ENCODE data around the gene WFDC1.

DNA sequence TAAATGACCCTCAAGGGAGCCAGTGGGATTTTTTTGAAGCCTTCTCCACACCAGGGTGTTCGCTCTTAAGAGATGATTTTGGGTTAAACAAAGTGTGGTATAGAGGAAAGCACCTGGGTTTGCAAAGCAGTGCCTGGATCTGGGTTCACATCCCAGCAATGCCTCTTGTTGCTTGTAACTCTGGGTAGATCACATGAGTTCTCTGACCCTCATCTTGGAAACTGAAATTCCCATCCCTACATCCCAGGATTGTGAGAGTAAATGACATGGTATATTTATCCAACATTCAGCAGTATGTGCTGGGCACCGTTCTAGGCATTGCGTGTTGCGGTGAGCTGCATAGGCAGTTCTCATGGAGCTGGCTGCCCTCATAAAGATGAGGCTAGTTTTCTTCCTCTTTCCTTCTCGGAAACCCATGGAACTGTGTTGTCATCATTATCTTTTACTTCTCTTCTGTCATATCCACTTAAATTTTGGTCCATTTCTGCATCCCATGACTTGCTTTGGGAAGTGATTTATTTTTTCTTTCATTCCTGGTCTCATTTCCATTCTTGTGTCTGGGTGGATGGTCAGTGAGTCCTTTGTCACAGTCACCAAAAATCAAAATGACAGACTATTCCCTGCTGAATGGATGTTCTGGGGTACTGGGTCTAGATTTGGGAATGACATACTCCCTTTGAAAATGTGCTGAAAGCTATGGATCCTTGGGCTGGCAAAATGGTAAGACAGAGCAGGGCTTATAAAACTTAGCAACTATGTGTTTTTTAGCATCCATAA is 17.2 kb downstream of the CMIP start:
- PRO-cap = no peak
CAGE:
- cytosol, long polyA minus RNA = no peak
- cytosol, long polyA plus RNA = no peak
- long polyA plus RNA = no peak
- nucleus, long polyA minus RNA = no peak
- nucleus, long polyA plus RNA = no peak

DNA sequence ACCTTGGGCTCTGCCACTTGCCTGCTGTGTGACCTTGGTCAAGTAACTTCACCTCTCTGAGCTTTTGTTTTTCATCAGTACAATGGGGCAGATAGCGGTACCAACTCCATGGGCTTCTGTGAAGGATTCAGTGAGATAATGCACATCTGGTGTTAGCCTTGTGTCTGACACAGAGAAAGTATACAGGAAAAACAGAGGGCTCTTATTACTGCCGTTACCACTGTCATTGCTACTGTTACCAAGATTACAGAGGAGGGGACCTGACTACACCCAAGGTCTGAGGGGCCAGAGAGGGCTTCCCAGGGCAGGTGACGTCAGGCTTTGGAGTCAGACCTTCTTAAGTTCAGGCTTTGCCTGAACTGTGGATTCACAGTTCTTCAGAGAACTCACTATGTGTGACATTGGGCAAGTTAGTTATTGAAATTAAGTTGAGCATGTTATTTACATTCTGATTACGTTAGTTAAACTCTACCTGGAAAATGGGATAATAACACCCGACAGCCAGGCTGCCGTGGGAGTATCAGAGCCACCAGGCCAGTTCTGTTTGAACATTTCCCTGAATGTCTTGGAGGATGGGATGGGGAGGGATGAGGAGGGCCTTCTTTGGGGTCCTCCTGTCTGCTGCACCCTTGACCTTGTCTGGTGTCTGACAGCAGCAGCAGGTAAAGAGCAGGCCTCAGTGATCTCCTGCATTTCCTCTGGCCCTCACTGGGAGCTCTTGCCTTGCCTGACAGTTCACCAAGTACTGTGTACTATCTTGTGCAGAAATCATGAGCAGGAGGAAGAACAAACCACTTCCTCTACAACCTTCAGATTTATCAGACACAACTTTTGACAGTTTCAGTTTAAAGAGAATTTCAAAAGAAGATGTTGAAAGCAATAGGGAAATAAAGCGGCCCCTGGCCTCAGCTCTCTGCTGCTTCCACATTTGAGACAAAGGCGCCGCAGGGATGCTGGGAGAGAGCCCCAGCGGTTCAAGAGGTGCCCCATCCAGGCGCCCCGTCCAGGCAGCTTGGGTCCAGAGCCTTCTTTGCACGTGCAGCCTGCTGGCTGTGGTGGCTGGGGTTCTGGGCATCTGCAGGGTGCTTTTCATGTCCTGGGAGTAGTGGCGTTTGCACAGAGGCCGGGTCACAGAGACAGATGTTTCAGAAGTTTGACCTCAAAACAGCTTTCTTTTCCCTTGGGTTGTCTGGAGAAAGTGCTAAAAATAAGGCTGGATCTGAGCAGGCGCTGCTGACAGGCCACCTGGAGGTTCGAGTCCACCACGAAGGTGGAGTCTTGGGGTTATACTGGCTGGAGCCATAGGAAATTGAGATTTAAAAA is 25.2 kb downstream of the CMIP start:
- PRO-cap = no peak
CAGE:
- cytosol, long polyA minus RNA = no peak
- cytosol, long polyA plus RNA = no peak
- long polyA plus RNA = no peak
- nucleus, long polyA minus RNA = no peak
- nucleus, long polyA plus RNA = no peak

DNA sequence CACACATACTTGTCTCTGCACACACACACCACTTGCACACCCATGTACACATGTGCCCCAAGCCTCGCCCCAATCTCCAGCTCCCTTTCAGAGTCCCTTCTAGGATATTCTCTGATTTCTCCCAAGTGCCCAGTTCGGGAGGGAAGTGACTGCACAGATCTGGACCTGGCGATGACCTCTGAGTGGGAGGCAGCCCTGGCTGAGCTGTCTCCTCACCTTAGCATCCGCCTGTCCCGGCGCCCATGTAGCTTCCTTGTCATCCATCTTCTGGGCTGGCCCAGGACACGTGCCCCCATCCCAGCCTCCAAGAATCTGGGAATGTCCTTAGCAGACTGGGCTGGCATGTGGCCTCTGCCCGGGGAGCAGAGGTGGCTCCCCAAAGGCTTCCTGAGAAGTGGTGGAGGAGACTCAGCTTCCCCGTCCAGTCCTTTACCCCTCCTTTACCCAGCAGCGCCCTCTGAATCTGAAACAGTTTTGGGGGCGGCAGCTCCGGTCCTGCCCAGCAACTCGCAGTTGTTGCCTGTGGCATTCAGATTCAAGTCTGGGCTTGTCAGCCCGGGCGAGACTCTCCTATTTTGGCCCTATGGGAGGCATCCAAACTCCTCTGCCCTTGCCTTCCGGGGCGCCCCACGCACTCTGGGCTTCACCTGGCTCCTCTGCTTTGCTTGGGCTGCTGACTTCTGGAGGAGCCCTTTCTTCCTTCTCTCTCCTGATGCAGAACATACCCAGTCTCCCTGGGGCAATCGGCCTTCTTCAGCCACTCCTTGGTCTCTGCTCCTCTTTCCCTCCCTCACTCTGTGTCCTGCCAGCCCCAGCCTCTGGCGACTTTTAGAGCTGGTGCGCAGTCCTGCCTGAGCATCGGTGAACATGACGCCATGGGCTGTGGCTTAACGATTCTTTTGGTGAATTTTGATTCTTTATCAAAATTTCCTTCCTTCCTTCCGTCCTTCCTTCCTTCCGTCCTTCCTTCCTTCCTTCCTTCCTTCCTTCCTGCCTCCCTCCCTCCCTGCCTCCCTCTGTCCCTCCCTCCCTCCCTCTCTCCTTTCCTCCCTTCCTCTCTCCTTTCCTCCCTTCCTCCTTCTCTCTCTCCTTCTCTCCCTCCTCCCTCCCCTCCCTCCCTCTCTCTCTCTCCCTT is 55.1 kb downstream of the CMIP start:
- PRO-cap = no peak
CAGE:
- cytosol, long polyA minus RNA = no peak
- cytosol, long polyA plus RNA = no peak
- long polyA plus RNA = no peak
- nucleus, long polyA minus RNA = no peak
- nucleus, long polyA plus RNA = no peak

GRCh38 chr16:81521976-81522874 is 77.6 kb downstream of the CMIP start:
- PRO-cap = no peak
CAGE:
- cytosol, long polyA minus RNA = no peak
- cytosol, long polyA plus RNA = no peak
- long polyA plus RNA = no peak
- nucleus, long polyA minus RNA = no peak
- nucleus, long polyA plus RNA = no peak

DNA sequence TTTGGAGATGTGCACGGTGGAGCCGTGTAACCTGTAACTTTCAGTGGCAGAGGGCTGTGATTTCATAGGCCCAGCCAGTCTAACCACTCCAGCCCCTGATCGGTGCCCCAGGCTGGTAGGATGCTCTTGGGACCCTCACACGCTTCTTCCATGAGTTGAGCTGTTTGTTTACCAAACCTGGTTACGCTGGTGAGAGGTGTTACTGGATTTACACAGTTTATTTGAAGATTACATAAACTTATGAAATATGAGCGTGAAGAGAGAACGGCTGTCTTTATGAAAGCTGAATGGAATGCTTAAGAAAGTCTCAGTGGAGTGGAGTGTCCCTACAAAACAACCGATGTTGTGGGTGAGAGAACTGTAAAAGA is 96.7 kb downstream of the CMIP start:
- PRO-cap = no peak
CAGE:
- cytosol, long polyA minus RNA = no peak
- cytosol, long polyA plus RNA = no peak
- long polyA plus RNA = no peak
- nucleus, long polyA minus RNA = no peak
- nucleus, long polyA plus RNA = no peak

DNA sequence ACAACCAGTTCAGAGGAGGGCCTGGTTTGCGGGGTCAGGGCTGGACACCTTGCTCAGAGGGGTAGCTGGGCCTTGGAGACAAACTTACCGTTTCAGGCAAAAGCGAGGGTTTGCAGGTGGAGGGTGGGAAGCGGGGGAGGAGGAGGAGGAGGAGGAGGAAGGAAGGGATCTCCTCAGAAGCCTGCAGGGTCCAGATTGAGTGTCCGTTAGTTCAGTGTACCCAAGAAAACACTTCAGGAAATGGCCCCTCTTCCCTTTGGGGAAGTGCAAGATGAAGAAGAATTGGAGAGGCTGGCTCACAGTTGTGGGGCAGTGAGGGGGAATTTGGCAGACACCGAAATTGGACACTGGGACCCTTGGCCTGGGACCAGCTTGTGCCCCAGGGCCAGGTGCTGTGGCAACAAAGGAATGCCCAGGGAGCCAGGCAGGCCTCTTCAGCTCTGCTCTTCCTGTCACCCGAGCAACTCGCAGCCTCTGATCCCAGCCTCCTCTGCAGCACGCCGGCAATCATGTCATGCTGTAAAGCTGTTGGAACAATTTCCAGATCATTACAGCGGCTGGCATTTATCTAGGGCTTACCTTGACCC is 103.0 kb downstream of the CMIP start:
- PRO-cap = no peak
CAGE:
- cytosol, long polyA minus RNA = no peak
- cytosol, long polyA plus RNA = no peak
- long polyA plus RNA = no peak
- nucleus, long polyA minus RNA = no peak
- nucleus, long polyA plus RNA = no peak

DNA sequence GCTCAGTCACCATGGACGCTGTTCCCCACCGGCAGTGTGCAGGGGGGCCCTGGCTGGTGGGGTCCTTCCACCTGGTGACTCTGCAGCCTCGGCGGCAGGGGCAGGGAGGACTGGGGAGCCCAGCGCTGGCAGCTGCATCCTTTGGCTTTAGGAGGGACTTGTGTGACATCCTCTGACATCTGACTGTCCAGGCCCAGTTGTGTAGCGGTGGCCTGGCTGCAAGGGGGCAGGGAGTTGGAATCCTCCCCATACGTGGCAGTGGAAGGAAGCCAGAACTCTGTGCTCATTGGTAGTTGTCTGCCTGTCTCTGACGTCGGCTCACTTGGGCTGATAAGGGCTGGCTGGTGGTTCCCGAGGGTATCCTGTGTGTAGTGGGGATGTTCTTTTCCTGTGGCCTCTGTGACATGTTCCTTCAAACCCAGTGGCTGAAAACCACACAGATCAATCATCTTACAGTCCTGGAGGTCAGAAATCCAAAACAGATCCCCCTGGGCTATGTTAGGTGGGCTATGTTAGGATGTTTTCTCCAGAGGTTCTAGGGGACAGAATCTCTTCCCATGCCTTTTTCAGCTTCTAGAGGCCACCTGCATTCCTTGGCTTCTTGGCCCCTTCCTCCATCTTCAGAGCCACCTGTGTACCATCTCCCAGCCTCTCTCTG is 107.5 kb downstream of the CMIP start:
- PRO-cap = no peak
CAGE:
- cytosol, long polyA minus RNA = no peak
- cytosol, long polyA plus RNA = no peak
- long polyA plus RNA = no peak
- nucleus, long polyA minus RNA = no peak
- nucleus, long polyA plus RNA = no peak

GRCh38 chr16:81558246-81559236 is 113.9 kb downstream of the CMIP start:
- PRO-cap = no peak
CAGE:
- cytosol, long polyA minus RNA = no peak
- cytosol, long polyA plus RNA = no peak
- long polyA plus RNA = no peak
- nucleus, long polyA minus RNA = no peak
- nucleus, long polyA plus RNA = no peak

DNA sequence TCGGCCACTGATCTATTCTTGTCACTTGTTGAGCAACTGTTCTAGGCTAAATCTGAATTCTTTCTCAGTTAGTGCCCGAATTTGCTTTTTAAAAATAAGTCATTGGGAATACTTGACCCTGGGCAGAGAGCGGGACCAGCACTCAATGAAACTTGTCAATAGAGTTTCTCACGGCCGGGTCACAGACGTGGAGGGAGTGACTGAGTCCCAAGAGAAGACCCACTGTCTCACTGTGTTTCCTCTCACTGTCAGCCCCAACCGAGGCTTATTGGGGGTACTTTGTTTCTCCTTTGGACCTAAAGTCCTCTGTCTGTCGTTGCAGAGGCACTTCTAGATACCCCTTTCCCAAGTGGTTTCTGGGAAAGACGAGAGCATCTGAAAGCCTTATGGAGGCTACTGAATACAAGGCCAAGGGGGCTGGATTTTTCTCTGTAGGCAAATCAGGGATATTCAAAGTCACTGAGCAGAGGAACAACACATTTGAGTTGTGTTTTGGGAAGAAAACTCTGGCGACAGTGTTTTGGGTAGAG is 138.8 kb downstream of the CMIP start:
- PRO-cap = no peak
CAGE:
- cytosol, long polyA minus RNA = no peak
- cytosol, long polyA plus RNA = no peak
- long polyA plus RNA = no peak
- nucleus, long polyA minus RNA = no peak
- nucleus, long polyA plus RNA = no peak

DNA sequence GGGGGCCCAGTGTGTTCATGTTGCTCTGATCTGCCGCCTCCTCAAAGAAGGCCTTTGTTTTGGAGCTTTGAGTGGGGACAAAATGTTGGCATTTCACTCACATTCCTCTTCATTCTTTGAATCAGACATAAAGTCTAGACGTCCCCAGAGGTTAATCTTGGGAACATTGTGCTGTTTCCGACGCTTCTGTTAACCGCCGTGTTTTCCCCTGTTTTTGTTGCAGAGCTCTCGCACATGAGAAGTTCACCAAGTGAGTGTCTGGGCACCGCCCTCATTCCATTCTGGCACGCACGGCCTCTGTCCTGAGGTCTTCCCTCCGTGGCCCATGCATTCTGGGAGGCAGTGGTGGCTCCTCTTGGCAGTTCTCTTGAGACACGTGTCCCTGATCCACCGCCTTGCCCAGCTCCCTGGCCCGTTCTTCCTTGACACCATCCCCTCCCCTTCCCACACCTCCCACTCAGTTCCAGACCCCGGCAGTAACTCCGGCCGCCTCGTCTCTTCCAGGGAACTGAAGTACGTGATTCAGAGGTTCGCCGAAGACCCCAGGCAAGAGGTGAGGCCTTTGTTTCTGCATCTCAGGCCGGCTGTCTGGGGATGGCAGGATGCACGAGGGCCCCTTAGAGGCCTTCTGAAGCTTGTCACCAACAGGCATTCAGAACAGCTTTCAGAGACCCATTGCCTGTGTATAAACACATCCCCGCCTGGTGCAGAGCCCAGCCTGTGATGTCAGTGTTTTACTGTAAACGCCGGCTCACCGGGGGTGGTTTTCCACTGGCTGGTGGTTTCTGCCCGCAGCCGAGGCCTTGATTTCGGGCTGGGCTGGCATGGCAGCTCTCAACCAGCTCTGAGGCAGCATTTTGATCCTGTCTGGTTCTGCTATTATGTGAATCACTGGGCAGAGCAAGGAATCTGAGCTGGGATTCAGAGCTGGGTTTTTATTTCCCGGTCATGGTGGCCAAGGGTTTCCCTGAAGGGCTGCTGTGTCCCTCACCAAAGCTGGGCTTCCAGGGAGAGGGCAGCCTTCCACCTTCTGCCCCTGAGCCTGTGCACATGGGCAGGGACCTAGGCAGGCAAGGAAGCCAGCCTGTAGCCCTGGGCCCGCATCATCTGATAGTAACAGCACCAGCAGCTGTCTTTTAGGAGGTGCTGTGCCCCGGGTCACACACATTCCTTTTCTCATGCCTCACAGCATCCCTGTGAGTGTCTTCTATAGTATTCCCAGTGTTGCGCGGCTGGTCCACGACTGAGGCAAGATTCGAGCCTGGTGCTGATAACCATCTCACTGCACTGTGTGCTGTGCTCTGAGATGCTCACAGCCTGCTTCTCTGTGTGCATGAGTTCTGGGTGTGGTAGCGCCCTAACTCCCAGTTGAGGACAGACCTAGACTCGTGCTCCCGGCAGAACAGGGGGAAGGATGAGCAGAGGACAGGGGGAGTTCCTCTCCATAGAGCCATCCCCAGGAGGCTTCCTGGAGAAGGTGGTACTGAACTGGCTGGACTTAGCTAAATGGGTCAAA is 85.6 kb upstream of the PLCG2 start:
- PRO-cap = bidirectional peak, plus-strand start at position 361 of the sequence, minus-strand start at position 50 of the sequence; bidirectional peak, plus-strand start at position 771 of the sequence, minus-strand start at position 510 of the sequence; bidirectional peak, plus-strand start at position 1,221 of the sequence, minus-strand start at position 1,109 of the sequence
CAGE:
- cytosol, long polyA minus RNA = start-site peak on the plus strand centred at position 221 of the sequence, 21 bp wide, 7 reads
- cytosol, long polyA plus RNA = start-site peak on the plus strand centred at position 369 of the sequence, 272 bp wide, 548 and 646 reads in 2 replicates
- long polyA plus RNA = start-site peak on the plus strand centred at position 387 of the sequence, 234 bp wide, 1,286 and 1,444 reads in 2 replicates
- nucleus, long polyA minus RNA = start-site peak on the plus strand centred at position 371 of the sequence, 265 bp wide, 1,960 reads
- nucleus, long polyA plus RNA = start-site peak on the plus strand centred at position 362 of the sequence, 284 bp wide, 531 and 468 reads in 2 replicates

GRCh38 chr16:81710290-81710940 is 68.7 kb upstream of the PLCG2 start:
- PRO-cap = no peak
CAGE:
- cytosol, long polyA minus RNA = start-site peak on the plus strand at chr16:81710446-81710528, 37 reads
- cytosol, long polyA plus RNA = no peak
- long polyA plus RNA = no peak
- nucleus, long polyA minus RNA = no peak
- nucleus, long polyA plus RNA = start-site peak on the plus strand at chr16:81710476-81710489, 44 and 67 reads in 2 replicates

- PRO-cap = no peak
CAGE:
- cytosol, long polyA minus RNA = no peak
- cytosol, long polyA plus RNA = no peak
- long polyA plus RNA = no peak
- nucleus, long polyA minus RNA = no peak
- nucleus, long polyA plus RNA = no peak
Observed at GRCh38 chr16:81779412-81780399, 615 bp downstream of the PLCG2 start.

GRCh38 chr16:81889699-81890721 is 110.9 kb downstream of the PLCG2 start:
- PRO-cap = no peak
CAGE:
- cytosol, long polyA minus RNA = no peak
- cytosol, long polyA plus RNA = no peak
- long polyA plus RNA = no peak
- nucleus, long polyA minus RNA = no peak
- nucleus, long polyA plus RNA = no peak

DNA sequence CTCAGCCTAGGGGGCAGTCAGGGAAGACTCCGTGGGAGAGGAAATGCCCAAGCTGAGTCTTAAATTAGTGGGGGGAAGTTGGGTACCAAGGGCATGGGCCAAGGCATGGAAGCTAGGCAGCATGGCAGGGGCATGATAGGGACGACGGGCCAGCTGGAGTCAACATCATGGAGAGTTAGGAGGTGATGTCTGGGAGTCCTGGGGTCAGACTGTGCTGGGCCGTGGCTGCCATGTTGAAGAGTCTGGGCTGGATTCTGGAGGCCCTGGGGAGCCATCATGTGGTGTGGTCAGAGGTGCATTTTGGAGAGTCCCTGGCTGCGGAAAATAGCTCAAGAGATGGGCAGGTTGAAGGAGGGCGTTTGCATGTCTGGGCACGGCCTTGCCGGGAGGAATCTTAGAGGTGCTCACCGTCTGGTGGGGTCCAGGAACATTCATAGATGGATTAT is 85.2 kb downstream of the SDR42E1 start:
- PRO-cap = no peak
CAGE:
- cytosol, long polyA minus RNA = no peak
- cytosol, long polyA plus RNA = no peak
- long polyA plus RNA = no peak
- nucleus, long polyA minus RNA = no peak
- nucleus, long polyA plus RNA = no peak

DNA sequence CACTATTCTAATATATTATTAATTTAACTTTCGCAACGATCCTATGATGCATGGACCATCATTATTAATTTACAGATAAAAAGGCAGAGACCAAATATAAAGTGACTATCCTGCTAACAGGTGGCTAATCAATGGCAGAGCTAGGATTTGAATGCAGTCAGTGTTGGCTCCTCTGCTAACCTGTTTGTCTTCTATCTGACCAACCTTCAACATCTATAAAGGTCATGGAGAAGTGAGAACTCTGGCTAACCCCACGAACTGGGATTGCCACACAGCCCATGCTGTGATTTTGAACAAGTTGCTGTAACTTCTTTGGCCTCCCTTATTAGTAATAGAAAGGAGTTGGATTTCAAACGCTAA is 53.3 kb downstream of the HSD17B2 start:
- PRO-cap = no peak
CAGE:
- cytosol, long polyA minus RNA = no peak
- cytosol, long polyA plus RNA = no peak
- long polyA plus RNA = no peak
- nucleus, long polyA minus RNA = no peak
- nucleus, long polyA plus RNA = no peak

GRCh38 chr16:82136712-82137490 is 33.1 kb downstream of the MPHOSPH6 start:
- PRO-cap = no peak
CAGE:
- cytosol, long polyA minus RNA = no peak
- cytosol, long polyA plus RNA = no peak
- long polyA plus RNA = no peak
- nucleus, long polyA minus RNA = no peak
- nucleus, long polyA plus RNA = no peak

DNA sequence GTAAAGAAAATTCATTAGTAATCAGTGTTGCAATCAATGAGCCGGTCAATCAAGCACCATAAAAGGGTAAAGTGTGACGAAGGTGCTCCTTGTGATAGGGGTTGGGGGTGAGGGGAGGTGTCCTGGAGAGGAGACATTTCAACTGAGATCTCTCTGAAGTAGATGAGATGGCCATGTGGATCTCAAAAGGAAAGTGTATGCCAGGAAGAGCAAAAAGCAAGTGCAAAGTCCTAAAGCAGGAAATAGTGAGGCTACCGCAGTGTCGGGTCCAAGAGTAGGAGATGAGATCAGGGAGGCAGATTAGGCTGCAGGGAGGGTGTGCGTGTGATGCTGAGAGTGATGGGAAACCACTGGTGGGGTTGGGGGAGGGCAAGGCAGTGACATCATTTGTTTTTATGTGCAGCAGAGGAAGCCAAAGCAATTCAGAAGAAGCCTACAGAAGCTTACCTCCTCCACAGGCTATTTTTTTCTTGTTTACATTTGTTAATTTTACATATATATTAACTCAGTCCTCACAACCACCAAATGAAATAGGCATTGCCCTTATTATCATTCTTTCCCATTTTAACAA is 28.6 kb downstream of the CDH13 start:
- PRO-cap = no peak
CAGE:
- cytosol, long polyA minus RNA = no peak
- cytosol, long polyA plus RNA = no peak
- long polyA plus RNA = no peak
- nucleus, long polyA minus RNA = no peak
- nucleus, long polyA plus RNA = no peak

GRCh38 chr16:83918794-83919753 is 20.2 kb downstream of the MLYCD start:
- PRO-cap = no peak
CAGE:
- cytosol, long polyA minus RNA = no peak
- cytosol, long polyA plus RNA = no peak
- long polyA plus RNA = no peak
- nucleus, long polyA minus RNA = no peak
- nucleus, long polyA plus RNA = no peak

DNA sequence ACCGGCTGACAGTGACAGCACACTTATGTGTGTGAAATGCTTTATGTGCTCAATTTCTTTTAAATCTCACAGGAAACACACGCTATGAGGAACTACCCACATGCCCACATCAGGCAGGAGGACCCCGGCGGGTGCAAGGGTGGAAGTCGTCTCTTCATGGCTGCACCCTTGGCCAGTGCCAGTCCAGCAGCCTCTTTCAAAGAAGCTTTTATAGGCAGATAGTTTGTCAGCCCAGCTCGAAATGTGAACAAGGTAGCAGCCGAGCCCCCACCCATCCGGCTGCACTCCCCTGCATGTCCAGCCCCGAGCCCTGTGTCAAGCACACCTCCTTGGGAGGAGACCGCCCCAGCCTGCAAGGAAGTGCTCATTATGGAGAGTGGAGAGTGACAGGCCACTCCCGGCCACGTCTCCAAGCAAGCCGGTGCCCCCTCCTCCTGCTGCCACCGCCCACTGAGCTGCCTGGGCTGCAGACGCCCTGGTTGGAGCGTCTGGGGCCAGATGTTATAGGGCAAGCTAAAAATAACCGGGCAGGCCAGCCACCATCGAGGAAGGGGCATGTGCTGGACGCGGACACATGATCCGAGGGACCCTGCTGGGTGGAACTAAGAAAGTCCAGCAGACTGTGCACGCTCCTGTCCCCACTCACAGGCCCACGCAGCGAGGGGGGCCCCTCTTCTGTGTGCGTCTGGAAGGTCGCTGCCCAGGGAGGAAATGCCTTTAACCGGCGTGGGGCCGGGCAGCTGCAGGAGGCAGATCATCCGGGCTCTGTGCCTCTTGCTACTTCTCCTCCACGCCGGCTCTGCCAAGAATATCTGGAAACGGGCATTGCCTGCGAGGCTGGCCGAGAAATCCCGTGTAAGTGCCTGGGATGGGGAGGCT is at the start of gene WFDC1:
Gene WFDC1 (plus strand): TSS at position 618 of the 879 bp plus-strand sequence.
- PRO-cap = no peak
CAGE:
- cytosol, long polyA minus RNA = no peak
- cytosol, long polyA plus RNA = no peak
- long polyA plus RNA = no peak
- nucleus, long polyA minus RNA = no peak
- nucleus, long polyA plus RNA = no peak

- PRO-cap = no peak
CAGE:
- cytosol, long polyA minus RNA = no peak
- cytosol, long polyA plus RNA = no peak
- long polyA plus RNA = no peak
- nucleus, long polyA minus RNA = no peak
- nucleus, long polyA plus RNA = no peak
Observed at GRCh38 chr16:84299417-84300309, 5.0 kb downstream of the WFDC1 start.

All from endothelial cell of umbilical vein (primary cell).